ENCODE data around the genes SAC3D1 and TM7SF2.

DNA sequence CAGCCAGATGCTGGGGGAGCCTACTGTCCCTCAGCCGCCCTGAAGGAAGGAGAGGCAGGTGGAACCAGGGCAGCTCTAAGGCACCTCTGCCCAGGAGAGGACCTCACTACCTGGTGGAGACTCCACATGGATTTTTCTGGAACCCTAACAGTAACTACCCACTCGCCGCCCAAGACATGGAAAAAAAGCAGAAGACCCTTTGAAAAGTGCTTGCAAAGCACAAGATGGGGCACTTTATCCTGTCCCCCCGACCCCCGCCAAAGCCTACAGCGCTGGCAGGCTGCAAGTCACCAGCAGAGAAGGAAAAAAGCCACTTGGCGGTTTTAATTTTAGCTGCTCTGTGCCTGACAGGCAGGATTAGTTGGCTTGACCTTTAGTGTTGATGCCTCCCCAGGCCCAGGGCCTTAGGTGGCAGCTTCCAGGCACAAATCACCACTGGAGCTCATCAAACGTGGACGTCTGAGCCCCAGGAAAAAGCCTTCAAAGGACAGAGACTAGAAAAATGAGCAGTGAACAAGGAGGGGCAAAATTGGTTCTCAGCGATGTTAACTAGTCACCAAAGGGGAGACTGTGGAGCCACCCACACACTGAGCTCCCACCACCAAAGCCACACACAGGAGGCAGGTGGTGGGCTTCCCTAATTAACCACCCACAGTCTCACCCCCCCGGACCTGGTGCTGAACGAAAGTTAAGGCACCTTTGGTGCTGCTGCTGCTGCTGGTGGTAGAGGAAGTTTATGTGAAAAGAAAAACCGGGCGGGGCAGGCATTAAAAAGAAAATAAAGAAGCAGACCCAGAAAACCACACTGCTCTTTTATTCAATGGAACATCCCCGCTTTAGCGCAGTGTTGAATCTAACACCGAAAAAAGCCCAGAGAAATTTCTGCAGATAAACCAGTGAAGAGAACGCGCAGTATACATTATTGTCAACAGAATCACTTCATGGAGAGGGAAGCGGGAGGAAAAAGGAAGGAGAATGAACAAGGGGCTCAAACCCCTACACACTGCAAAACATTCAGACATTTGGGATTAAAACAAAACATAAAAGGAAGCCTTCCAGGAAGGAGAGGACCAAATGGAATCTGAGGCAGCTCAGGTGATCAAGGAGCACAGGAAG lies 4.4 kb upstream of the PYGM start:
- PRO-cap, 3 experiments = no peak in any of the 3 experiments
- RAMPAGE, long total RNA, 4 experiments = no peak in any of the 4 experiments
- RRBS = 71% methylated on average over 3 of the region's 20 CpGs

- PRO-cap, 3 experiments = no peak in any of the 3 experiments
- RAMPAGE, long total RNA, 4 experiments = no peak in any of the 4 experiments
- RRBS = no CpG with 5 or more reads among the region's 28 CpGs
Observed at GRCh38 chr11:64769879-64771119, 8.0 kb downstream of the SF1 start.

- PRO-cap, 3 experiments = no peak in any of the 3 experiments
- RAMPAGE, long total RNA, 4 experiments = no peak in any of the 4 experiments
- RRBS = no CpG with 5 or more reads among the region's 16 CpGs
Observed at GRCh38 chr11:64779728-64780376, 1.5 kb upstream of the SF1 start.

DNA sequence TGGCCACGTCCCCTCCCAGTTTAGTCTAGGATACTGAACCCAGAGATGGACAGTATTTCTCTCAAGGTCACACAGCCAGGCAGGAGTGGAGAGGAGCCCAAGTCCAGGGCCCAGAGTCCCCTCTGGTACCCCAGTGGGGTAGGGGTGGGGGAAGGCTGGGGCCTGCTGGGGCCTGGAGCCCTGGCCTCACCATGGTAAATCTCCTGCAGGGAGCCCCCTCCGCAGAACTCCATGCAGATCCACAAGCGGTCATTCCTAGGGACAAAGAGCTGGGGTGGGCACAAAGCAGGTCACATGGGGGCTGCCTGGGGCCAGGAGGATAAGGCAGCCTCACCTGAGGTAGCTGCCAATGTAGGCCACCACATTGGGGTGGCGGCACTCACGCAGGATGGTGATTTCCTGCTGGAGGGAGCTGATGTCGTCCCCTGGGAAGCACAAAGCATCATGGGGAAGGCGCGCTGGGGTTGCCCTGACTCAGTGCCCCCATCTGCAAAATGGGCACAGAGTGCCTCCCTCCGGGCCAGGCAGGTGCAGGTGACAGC lies 714 bp downstream of the MAP4K2 start:
- PRO-cap, 3 experiments = no peak in any of the 3 experiments
- RAMPAGE, long total RNA, 4 experiments = no peak in any of the 4 experiments
- RRBS = no CpG with 5 or more reads among the region's 9 CpGs

GRCh38 chr11:64803940-64804200 lies 856 bp upstream of the MAP4K2 start:
- PRO-cap, 3 experiments = no peak in any of the 3 experiments
- RAMPAGE, long total RNA, 4 experiments = no peak in any of the 4 experiments
- RRBS = 13% methylated on average over 1 of the region's 7 CpGs

DNA sequence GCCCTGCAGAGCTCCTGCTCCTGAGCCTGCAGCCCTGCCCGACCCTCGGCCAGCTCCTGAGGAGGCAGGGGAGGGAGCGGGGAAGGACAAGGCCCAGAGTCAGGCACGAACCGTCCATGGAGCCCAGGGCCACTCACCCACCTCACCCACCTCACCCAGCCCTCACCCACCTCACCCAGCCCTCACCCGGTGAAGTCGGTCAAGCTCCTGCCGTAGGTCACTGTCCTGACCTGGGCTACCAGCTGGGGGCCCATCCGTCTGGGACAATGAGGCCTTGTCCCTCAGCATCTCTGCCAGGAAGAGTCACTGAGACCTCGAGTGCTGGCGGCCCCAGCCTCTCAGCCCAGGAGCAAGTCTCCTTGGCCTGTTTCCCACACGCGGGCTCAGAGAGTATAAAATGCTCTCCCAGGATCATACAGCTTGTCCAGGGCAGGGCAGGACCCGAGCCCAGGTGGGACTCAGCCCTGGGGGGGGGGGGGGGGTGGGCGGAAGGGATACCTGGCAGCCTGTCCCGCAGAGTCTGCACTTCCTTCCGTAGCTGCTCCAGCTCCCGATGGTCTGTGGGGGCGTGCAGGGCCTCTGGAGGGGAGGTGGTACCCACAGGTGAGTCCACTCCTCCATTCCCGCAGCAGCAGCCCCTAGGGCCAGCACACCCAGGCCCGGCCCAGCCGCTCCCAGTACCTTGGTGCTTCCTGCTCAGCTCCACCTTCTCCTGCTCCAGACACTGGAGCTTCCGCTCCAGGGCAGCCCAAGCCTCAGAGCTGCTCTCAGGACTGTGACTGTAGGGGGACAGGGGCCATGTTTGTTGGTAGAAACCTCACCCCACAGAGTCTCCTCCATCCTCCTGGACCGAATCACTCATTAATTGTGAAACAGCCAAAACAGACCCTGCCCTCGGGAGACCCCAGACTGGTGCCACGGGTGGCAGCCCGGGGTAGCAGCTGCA lies 7.9 kb downstream of the CDC42BPG start:
- PRO-cap, 3 experiments = no peak in any of the 3 experiments
- RAMPAGE, long total RNA, 4 experiments = no peak in any of the 4 experiments
- RRBS = no CpG with 5 or more reads among the region's 27 CpGs

DNA sequence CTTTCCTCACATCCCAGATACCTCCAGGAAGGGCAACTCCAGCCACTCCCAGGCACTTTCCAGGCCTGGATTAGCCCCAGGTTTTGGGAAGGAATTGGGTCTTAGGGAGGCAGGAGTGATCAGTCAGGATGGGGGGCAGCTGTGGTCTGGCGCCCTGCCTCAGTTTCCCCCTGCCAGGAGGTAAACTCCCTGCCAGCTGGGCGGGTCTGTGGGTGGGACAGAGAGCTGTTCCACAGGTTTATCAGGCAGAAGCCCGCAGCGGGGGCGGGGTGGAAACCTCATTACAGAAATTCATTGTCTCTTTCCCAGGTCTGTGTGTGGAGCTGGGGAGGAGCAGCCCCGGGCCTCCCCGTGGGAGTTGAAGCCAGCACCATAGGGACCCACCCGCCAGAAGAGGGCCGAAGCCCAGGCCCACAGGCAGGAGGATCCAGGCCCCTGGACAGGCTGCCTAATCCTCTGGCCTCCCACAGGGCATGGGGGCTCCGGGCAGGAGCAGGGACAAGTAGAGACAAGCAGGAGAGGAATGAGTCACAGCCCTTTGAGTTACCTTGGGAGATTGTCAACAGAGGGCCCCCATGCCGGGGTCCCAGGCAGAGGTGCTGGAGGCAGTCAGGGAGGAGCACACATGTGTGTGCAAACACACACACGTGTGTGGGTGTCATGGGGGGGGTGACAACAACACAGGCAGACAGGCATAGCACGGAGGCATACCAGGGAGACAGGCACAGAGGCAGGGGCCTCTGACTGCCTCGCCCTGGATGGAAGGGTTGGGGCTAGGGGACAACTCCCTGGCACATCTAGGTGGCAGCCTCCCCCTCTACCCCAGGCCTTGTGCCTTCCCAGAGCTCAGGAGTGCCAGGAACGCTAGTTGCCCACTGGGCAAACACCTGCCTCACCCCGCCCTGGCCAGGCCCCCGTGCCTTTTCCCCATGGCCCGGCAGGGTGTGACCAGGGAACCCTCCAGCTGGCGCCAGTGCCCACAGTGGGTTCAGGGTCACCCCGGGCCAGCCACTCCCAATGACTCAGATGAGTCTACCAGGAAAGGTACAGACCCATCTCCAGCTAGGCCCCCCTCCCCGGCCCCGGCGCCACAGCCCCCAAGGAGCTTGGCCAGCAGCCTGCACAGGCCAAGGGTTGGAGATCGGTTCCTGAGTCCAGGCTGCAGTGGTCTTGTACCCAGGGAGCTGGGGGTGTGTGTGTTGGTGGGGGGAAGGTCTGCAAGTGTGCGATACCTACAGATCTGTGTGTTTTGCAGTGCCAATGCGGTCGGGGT lies 1.3 kb downstream of the CDC42BPG start:
- PRO-cap, 3 experiments = peak in 1 of 3 experiments; most common minus-strand start position 946 of the sequence (in 1)
- RAMPAGE, long total RNA, 4 experiments = no peak in any of the 4 experiments
- RRBS = 9% methylated on average over 6 of the region's 27 CpGs

GRCh38 chr11:64855374-64855829 lies 10.9 kb upstream of the CDC42BPG start:
- PRO-cap, 3 experiments = peak in 1 of 3 experiments; most common minus-strand start chr11:64855703 (in 1)
- RAMPAGE, long total RNA, 4 experiments = no peak in any of the 4 experiments
- RRBS = no CpG with 5 or more reads among the region's 11 CpGs

GRCh38 chr11:64862626-64863655 lies 15.5 kb downstream of the EHD1 start:
- PRO-cap, 3 experiments = peak in 1 of 3 experiments; most common plus-strand start chr11:64863163 (in 1)
- RAMPAGE, long total RNA, 4 experiments = no peak in any of the 4 experiments
- RRBS = no CpG with 5 or more reads among the region's 26 CpGs

GRCh38 chr11:64872133-64872678 lies 6.2 kb downstream of the EHD1 start:
- PRO-cap, 3 experiments = no peak in any of the 3 experiments
- RAMPAGE, long total RNA, 4 experiments = no peak in any of the 4 experiments
- RRBS = no CpG with 5 or more reads among the region's 13 CpGs

DNA sequence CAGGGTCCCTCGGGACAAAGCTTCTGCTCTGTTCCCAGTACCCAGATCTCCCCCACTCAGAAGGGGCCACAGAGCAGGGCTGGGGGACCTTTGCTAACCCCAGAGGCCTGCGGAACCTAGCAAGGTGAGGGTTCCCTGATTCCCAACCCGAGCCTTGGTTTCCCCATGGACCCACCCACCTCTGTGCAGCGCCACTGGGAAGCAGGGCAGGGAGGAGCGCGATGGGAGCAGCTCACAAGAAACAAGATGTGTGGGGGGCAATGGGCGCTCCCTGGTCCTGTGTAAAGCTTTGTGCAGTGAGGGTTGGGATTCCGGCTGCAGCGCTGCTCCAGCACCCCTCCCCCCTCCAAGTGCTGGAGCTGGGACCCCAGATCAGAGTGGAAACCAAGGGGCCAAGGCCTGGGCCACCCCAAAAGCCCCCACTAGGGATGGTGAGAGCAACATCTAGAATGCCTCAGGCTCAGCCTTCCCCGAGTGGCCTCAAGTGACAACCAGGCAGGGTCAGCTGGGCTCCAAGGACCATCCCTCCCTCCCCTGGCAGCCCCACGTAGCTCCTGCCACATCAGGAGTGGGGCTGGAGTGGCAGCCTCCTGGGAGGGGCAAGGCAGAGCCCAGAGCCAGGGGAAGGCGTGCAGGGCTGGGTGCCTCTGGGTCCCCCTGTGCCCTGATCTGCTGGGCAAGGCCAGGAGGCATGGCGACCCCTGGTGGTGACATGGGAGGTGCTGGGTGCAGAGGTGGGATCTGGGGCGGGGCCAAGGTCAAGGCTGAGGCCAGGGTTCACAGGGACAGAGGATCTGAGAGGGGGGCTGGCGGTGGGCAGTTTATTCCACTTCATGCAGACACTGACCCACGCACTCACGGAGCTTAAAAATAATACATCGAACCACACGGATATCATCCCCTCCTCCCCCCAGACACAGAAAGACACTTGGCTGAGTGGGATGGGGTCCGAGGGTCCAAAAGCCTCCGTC lies 15.6 kb upstream of the EHD1 start:
- PRO-cap, 3 experiments = no peak in any of the 3 experiments
- RAMPAGE, long total RNA, 4 experiments = no peak in any of the 4 experiments
- RRBS = no CpG with 5 or more reads among the region's 21 CpGs

- PRO-cap, 3 experiments = peak in 3 of 3 experiments; most common plus-strand start chr11:65040906 (in 2); most common minus-strand start chr11:65041104 (in 2)
- RAMPAGE, long total RNA, 4 experiments = no peak in any of the 4 experiments
- RRBS = 2% methylated on average over 15 of the region's 53 CpGs
Observed at GRCh38 chr11:65040468-65041291, at the start of gene SAC3D1. Gene SAC3D1, plus strand, starts transcription at chr11:65041210.

DNA sequence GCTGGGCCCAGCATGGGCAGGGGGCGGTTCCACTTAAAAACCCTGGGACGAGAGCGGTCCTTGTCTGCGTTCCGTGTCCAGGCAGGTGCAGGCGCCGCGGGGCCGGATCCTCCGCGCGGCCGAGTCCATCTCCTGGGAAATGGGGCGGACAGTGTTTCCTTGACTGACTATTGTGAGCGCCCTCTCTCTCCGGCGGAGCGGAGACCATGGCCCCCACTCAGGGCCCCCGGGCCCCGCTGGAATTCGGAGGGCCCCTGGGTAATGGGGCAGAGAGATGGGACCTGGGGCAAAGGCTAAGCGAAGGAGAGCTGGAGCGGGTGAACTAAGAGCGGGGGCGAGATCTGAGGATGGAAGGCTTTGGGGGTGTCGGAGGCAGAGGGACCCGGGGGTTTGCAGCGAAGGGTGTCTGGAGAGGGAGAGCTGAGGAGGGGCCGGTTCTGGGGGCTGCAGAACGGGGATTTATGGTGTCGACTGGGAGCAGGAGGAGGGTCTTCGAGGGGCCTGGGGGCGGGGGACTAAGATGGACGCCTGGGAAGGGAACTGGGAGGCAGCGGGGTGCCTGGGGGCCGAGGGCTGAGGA lies at the start of gene TM7SF2:
Gene TM7SF2, plus strand, starts transcription at position 63 of the 580 bp plus-strand sequence.
- PRO-cap, 3 experiments = peak in 3 of 3 experiments; most common plus-strand start position 63 of the sequence (in 3)
- RAMPAGE, long total RNA, 4 experiments = start-site peak on the plus strand in 3 of 4 experiments, centred at positions 65 to 67 of the sequence, 882 to 3,113 reads per replicate
- RRBS = 3% methylated on average over 10 of the region's 36 CpGs

DNA sequence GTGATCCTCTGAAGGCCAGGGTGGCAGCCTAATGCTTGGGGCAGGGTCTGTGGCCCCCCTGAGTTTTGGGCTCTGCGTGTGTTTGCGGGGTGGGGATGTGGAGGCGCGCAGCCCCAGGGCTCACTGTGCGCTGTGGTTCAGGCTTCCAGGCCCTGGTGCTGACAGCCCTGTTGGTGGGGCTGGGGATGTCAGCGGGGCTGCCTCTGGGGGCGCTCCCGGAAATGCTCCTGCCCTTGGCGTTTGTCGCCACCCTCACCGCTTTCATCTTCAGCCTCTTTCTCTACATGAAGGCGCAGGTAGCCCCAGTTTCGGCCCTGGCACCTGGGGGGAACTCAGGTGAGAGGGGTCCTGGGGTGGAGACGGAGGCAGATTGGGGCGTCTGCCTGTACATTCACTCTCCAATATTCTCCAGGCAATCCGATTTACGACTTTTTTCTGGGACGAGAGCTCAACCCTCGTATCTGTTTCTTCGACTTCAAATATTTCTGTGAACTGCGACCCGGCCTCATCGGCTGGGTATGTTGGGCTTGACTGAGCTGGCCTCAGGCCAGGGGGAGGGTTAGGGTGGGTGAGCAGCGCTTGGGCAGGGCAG lies 1.5 kb downstream of the TM7SF2 start:
- PRO-cap, 3 experiments = peak in 1 of 3 experiments; most common plus-strand start position 429 of the sequence (in 1); most common minus-strand start position 134 of the sequence (in 1)
- RAMPAGE, long total RNA, 4 experiments = no peak in any of the 4 experiments
- RRBS = no CpG with 5 or more reads among the region's 24 CpGs

DNA sequence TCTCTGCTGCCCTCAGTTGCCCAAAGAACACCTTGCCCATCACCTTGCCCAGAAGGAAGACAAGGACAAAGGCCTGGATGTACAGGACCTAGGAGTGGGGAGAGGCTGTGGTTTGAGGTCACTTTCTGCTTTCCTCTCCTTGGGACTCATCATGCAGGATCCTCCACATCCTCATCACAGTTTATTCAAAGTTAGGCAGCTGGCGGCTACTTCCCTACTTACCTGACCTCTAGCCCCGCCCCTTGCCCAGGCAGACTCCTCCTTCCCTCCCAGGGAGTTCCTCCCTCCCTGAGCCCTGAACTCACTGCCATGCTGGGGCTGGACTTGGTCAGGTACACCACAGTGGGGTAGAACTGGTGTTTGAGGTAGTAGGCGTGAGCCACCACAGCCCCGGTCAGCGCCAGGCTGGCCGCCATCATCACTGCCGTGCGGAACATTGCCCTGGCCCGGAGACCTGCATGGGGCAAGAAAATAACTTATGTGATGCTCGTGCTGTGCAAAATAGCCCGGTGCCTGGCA lies 1.1 kb downstream of the SYVN1 start:
- PRO-cap, 3 experiments = peak in 2 of 3 experiments; most common plus-strand start position 304 of the sequence (in 2); most common minus-strand start position 179 of the sequence (in 1)
- RAMPAGE, long total RNA, 4 experiments = no peak in any of the 4 experiments
- RRBS = 2% methylated on average over 8 of the region's 11 CpGs

- PRO-cap, 3 experiments = no peak in any of the 3 experiments
- RAMPAGE, long total RNA, 4 experiments = no peak in any of the 4 experiments
- RRBS = no CpG with 5 or more reads among the region's 12 CpGs
Observed at GRCh38 chr11:65169065-65169703, 849 bp upstream of the SPDYC start.

GRCh38 chr11:65220705-65221372 lies 39.1 kb downstream of the CAPN1 start:
- PRO-cap, 3 experiments = no peak in any of the 3 experiments
- RAMPAGE, long total RNA, 4 experiments = no peak in any of the 4 experiments
- RRBS = no CpG with 5 or more reads among the region's 11 CpGs

DNA sequence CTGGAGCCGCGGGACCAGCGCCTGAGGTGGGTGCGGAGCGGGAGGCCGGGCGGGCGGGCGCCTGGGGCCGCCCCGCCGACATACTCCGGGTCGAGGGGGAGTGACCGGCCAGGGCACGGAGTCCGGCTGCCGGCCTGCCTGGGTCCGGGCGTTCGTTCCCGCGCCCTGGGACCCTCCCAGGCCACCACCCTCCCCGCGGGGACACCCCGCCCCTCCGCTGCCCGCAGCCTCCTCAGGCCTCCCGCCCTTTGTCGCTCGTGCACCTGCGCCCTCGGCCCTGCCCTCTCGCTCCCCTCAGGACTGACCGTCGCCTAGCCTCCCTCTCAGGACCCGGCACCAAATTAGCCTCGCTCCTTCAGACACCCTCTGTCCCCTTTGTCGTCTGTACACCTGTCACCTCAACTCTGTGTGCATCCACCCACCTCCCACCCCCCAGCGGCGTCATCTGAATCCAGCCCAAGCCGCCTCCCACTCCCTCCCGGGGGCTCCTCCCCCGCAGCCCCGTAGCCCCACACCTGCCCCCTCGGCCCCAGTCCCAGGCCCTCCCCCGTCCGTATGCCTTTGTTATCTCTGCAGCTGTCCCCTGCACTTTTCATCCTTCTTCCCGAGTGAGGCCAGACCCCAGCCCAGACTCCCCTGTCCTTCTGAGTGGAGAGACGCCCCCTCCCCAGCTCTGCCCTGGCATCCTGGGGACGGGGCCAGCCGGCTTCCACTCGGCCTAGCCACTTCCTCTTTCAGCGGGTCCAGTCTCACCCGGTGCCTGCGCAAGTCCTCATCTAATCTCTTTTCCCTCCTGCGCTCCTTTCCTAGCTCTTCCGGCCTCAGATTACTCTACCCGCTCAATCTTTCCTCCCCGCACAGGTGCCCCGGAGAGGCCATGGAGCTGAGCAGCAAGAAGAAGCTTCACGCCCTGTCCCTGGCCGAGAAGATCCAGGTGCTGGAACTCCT lies 655 bp downstream of the TIGD3 start:
- PRO-cap, 3 experiments = no peak in any of the 3 experiments
- RAMPAGE, long total RNA, 4 experiments = no peak in any of the 4 experiments
- RRBS = 4% methylated on average over 23 of the region's 63 CpGs

DNA sequence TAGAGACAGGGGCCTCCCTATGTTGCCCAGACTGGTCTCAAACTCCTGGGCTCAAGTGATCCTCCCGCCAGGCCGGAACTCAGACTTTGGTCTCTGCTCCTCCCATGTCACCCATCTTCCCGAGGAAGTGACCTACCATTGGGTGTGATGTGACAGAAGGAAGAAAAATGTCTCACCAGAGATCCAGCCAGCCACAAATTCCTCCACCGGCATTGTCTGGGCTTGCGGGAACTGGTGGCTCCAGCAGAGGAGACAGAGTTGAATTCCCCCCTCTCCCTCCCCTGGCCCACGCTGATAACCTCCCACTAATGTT lies 751 bp downstream of the SLC25A45 start:
- PRO-cap, 3 experiments = peak in 3 of 3 experiments; most common plus-strand start position 212 of the sequence (in 3); most common minus-strand start position 88 of the sequence (in 2)
- RAMPAGE, long total RNA, 4 experiments = no peak in any of the 4 experiments
- RRBS = no CpG with 5 or more reads among the region's 6 CpGs

GRCh38 chr11:65386898-65387185 lies 405 bp downstream of the FRMD8 start:
- PRO-cap, 3 experiments = peak in 1 of 3 experiments; most common plus-strand start chr11:65387023 (in 1)
- RAMPAGE, long total RNA, 4 experiments = no peak in any of the 4 experiments
- RRBS = 3% methylated on average over 3 of the region's 16 CpGs

Data from adrenal gland (tissue), 7 donors.